Measurements from ENCODE around the genes NOL9, TAS1R1 and CAMTA1.

DNA sequence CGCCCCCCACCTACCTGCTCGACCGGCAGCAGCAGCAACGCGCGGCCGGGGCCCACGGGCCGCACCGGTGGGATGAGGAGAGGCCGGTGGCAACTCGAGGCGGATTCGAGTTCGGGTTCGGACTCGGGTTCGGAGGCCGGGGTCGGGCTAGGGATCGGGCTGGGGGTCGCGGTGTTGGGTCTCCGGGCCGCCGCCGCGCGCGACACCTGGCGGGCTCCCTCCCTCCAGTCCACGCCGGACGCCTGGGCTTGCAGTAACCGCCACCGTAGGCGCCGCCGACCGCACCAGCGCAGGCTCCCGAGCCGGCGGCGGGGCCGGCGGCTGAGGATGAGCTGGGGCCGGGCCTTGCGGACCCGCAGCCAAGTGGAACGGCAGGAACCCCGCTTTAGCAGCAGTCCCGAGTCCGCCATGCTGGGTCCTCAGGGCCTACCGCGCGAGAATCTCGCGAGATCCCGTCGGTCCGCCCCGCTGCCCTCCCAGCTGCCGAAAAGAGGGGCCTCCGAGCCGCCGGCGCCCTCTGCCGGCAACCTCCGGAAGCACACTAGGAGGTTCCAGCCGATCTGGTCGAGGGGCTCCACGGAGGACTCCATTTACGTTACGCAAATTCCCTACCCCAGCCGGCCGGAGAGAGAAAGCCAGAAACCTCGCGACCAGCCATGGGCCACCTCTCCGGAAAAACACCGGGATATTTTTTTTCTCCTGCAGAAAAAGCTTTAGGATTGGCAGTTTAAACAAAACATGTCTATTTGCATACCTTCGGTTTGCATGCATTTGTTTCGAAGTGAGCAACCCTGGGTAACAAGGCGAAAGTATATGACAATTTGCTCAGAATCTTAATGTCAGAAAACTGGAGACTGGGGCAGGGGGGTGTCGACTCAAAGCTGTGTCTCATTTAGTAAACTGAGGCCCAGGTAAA is at the start of gene NOL9:
Gene NOL9 (minus strand): TSS at position 421 of the 916 bp plus-strand sequence.
- PRO-cap, 2 experiments, result peak in 2 of 2 experiments; most common plus-strand start position 544 of the sequence (in 1); most common minus-strand start position 421 of the sequence (in 2)
- RAMPAGE, long total RNA, 4 experiments, result no peak in any of the 4 experiments

- PRO-cap, 2 experiments, result no peak in any of the 2 experiments
- RAMPAGE, long total RNA, 4 experiments, result no peak in any of the 4 experiments
Observed at GRCh38 chr1:6555009-6555597, at the start of gene TAS1R1. TSS of gene TAS1R1 (plus strand) at chr1:6555307.

DNA sequence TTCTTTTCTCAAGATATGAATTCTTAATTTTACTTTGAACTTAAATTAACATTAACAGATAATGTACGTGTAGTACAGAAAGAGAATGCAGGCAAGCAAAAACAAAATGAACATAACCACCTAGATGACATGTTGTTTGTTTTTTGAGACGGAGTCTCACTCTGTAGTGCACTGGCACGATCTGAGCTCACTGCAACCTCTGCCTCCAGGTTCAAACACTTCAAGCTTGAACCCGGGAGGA is 2.6 kb upstream of the KLHL21 start:
- PRO-cap, 2 experiments, result no peak in any of the 2 experiments
- RAMPAGE, long total RNA, 4 experiments, result no peak in any of the 4 experiments

- PRO-cap, 2 experiments, result no peak in any of the 2 experiments
- RAMPAGE, long total RNA, 4 experiments, result no peak in any of the 4 experiments
Observed at GRCh38 chr1:6622619-6623826, 1.6 kb upstream of the THAP3 start.

GRCh38 chr1:6637962-6638946 is 13.6 kb downstream of the THAP3 start:
- PRO-cap, 2 experiments, result peak in 1 of 2 experiments; most common minus-strand start chr1:6638367 (in 1)
- RAMPAGE, long total RNA, 4 experiments, result no peak in any of the 4 experiments

GRCh38 chr1:6785199-6785958 is at the start of gene CAMTA1:
TSS of gene CAMTA1 (plus strand) at chr1:6785454.
- PRO-cap, 2 experiments, result peak in 2 of 2 experiments; most common plus-strand start chr1:6785346 (in 2)
- RAMPAGE, long total RNA, 4 experiments, result start-site peak on the plus strand in 4 of 4 experiments, at chr1:6785451-6785540 at its widest, 217 to 1,650 reads per replicate

- PRO-cap, 2 experiments, result no peak in any of the 2 experiments
- RAMPAGE, long total RNA, 4 experiments, result no peak in any of the 4 experiments
Observed at GRCh38 chr1:6841077-6841891, 56.0 kb downstream of the CAMTA1 start.

- PRO-cap, 2 experiments, result no peak in any of the 2 experiments
- RAMPAGE, long total RNA, 4 experiments, result start-site peak on the plus strand in 2 of 4 experiments, at chr1:6882220-6882582 at its widest, 14 to 16 reads per replicate
Observed at GRCh38 chr1:6882063-6882670, 96.9 kb downstream of the CAMTA1 start.

GRCh38 chr1:6958174-6958949 is 173.1 kb downstream of the CAMTA1 start:
- PRO-cap, 2 experiments, result no peak in any of the 2 experiments
- RAMPAGE, long total RNA, 4 experiments, result no peak in any of the 4 experiments

- PRO-cap, 2 experiments, result no peak in any of the 2 experiments
- RAMPAGE, long total RNA, 4 experiments, result no peak in any of the 4 experiments
Observed at GRCh38 chr1:7013692-7014245, 228.5 kb downstream of the CAMTA1 start.

DNA sequence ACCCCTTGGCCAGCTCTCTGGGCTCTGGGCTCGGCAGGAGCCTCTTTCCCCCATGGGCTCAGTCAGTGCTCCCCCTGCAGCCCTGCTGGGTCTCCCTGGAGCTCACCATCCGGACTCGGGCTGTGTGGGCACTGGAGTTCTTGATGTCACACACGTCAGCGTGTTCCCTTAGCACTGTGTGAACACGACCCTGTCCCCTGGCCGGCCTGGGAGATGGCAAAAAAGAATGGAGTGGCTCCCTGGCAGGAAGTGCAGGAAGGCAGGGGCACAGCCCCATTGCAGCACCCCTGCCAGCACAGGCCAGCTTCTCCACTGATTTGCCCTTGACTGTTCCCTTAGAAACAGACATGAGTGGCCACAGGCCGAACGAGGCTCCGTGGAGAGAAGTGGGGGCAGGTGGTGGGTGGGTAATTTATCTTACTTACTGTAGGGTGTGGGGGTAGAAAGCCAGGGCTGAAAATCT is 381.8 kb upstream of the VAMP3 start:
- PRO-cap, 2 experiments, result no peak in any of the 2 experiments
- RAMPAGE, long total RNA, 4 experiments, result no peak in any of the 4 experiments

GRCh38 chr1:7552192-7552920 is 218.7 kb upstream of the VAMP3 start:
- PRO-cap, 2 experiments, result no peak in any of the 2 experiments
- RAMPAGE, long total RNA, 4 experiments, result no peak in any of the 4 experiments

GRCh38 chr1:7853259-7853558 is 344 bp upstream of the UTS2 start:
- PRO-cap, 2 experiments, result no peak in any of the 2 experiments
- RAMPAGE, long total RNA, 4 experiments, result no peak in any of the 4 experiments

GRCh38 chr1:8004647-8005528 is 21.2 kb downstream of the ERRFI1 start:
- PRO-cap, 2 experiments, result peak in 1 of 2 experiments; most common plus-strand start chr1:8005412 (in 1); most common minus-strand start chr1:8005154 (in 1)
- RAMPAGE, long total RNA, 4 experiments, result no peak in any of the 4 experiments

- PRO-cap, 2 experiments, result no peak in any of the 2 experiments
- RAMPAGE, long total RNA, 4 experiments, result no peak in any of the 4 experiments
Observed at GRCh38 chr1:8013071-8013425, 13.1 kb downstream of the ERRFI1 start.

- PRO-cap, 2 experiments, result no peak in any of the 2 experiments
- RAMPAGE, long total RNA, 4 experiments, result no peak in any of the 4 experiments
Observed at GRCh38 chr1:8066439-8066857, 40.3 kb upstream of the ERRFI1 start.

GRCh38 chr1:8083343-8084707 is 57.7 kb upstream of the ERRFI1 start:
- PRO-cap, 2 experiments, result no peak in any of the 2 experiments
- RAMPAGE, long total RNA, 4 experiments, result no peak in any of the 4 experiments

- PRO-cap, 2 experiments, result no peak in any of the 2 experiments
- RAMPAGE, long total RNA, 4 experiments, result no peak in any of the 4 experiments
Observed at GRCh38 chr1:8090033-8090471, 63.9 kb upstream of the ERRFI1 start.

- PRO-cap, 2 experiments, result no peak in any of the 2 experiments
- RAMPAGE, long total RNA, 4 experiments, result no peak in any of the 4 experiments
Observed at GRCh38 chr1:8095940-8097087, 70.2 kb upstream of the ERRFI1 start.

DNA sequence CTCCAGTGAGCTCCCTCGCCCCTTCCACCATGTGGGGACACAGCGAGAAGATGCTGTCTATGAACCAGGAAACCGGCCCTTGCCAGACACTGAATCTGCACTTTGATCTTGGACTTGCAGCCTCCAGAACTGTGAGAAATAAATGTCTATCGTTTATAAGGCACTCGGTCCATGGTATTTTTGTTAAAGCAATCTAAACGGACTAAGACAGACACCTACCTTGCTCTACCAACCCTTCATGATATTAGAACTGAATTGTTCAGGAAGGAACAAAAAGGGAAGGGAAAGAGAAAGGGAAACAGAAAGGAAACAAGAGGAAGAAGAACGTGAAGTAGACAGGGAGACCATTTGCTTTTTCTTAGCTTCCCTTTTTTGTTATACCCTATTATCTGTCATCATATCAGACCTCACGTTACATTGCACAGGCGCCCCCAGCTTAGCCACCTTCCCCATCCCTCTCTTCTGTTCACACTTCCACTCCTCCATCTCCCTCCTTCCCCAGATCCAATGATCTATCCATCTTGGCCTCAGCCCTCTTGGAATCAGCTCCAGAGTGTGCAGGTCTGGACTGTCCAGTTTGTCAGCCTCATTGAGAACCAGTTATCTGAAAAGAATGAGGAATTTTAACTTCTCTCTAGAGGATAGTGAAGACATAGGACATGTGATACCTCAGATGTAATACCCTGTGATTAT is 100.9 kb upstream of the ERRFI1 start:
- PRO-cap, 2 experiments, result no peak in any of the 2 experiments
- RAMPAGE, long total RNA, 4 experiments, result no peak in any of the 4 experiments